ReNcell CX (cell line): ENCODE results near the gene CXCL10.

DNA sequence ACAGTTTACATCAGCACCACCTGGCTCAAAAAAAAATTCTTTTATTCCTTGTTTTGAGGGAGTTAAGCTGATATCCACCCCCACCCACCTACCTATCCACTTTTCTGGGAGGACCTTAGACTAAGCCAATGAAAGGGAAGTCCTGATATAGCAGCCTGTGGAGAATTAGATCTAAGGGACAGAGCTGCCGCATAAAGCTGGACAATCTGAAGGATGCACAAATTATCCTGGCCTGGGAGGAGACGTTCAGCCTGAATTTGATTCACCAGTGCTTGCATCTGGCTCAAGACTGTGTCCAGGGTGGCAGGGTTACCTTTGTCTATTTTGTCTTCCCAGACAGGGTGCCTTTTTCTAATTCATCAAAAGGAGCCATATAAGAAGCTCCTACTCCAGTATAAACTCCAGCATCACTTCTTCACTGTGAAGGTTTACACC lies 264.3 kb downstream of the RCHY1 start:
- PRO-cap, result no peak

DNA sequence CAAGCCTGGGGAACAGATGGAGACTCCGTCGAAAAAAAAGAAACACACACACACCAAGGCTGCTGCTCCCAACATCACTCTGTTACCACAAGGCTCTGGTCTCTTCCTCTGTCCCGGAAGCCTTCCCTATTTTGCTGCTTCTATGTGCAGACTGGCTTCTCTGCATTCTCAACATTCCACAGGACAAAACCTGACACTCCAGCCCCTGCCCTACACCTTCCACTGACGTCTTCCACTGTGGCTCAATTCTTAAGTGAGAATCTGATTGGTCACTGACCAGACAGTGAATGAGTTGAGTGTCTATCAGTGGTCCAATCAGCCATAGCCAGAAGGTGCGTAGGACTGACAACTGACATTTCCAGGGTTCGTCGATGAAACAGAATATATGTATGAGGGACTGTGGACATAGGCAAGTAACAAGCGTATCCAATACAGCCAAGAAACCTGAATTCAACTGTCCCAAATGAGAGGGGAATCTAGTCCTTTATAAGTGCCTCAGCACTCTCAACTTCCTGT lies 6.0 kb downstream of the ODAPH start:
- PRO-cap, result no peak

- PRO-cap, result no peak
Observed at GRCh38 chr4:75661158-75661795, 11.9 kb downstream of the G3BP2 start.

DNA sequence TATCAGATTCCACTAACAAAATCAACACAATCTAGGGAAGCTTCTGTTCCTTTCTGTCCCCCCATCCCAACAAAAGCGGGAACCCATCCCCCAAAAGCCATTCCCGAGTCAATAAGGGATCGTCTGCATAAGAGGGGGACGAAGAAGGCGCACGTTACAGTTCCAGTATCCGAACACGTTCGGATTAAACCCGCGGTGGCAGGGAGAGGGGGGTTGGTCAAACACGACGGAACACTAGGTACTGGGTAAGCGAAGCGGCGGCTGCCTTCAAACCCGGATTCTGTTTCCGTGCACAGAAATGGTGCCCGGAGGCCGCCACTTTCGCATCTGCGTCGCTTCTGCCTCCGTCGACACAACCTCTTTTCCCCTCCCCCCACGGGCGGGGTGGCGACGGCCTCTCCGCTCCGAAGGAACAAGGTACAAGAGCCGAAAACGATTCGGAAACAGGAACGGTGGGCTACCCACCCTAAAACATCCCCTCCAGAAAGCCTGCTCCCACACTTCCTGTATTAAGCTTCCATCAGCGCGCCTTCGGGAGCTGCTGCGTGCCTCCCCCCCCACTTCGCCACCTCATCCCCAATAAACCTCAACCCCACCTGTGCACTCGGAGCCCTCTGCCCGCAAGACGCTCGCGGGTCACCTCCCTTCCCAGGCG lies 736 bp downstream of the G3BP2 start:
- PRO-cap, result no peak

GRCh38 chr4:75989878-75990484 lies 764 bp downstream of the SDAD1 start:
- PRO-cap, result no peak

DNA sequence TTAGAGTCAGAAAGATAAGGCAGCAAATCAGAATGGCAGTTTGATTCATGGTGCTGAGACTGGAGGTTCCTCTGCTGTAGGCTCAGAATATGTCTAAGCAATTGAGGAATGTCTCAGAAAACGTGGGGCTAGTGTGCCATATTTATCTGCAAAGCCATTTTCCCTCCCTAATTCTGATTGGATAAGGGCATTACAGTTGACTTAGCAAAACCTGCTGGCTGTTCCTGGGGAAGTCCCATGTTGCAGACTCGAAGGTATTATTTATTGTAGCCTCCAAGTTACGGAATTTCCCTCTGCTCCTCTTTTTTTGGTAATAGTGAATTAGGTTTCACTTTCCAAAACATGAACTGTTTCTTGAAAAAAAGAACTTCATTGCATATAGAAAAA lies at the start of gene CXCL10:
CXCL10 (minus strand) TSS at position 115 of the 387 bp plus-strand sequence.
- PRO-cap, result no peak

DNA sequence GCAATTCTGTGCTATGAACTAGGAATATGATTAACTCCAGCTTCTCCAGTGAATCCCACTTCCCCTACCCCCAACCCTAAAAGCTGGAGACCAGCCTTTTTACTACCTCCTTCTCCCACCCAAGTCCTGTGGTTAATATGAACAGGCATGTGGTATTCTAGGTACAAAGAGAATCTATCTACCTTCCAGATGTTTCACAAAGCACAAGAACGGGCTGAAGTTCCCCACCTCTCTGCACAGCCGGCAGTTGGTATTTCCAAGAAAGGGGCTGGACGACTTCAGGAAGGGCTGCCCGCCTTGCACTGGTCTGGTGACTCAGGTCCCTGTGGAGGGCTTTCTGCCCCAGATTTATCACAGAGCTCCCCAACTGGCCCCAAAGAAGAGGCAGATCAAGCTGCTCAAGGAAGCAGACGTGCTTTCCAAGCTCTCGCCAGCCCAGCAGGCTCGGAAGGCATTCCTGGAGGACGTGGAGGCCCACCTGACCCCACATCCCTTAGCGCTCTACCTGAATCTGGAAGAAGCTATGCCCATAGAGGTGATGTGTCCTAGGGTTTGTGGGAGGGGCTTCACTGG lies 4.6 kb downstream of the FAM47E start:
- PRO-cap, result no peak

GRCh38 chr4:76277623-76278019 lies 26.1 kb downstream of the FAM47E start:
- PRO-cap, result no peak

DNA sequence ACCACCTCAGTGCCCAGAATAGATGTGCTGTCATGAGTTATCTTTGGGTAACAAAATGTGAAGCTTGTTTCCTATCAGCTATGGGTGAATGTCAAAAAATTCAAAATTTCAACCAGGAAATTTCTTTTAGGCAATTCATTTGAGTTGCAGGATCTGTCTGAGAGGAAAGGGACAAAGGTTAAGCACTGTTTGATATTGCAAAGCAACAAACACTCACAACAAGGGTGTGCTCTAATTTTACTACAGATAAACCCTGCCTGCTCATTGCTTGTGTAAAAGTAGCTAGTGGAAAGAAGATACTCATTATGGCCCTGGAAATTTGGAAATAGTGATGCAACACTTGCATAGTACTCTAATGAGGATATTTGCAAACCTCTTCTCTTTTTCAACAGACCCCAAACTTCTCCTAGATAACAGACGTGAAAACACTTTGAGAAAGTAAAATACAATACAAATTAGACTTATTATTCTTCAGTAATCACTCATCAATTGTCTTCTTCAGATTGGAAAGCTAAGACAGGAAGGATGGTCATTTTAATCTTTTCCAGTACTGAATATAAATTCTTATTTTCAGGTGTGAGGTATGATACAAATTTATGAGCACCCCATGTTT lies 27.1 kb downstream of the FAM47E start:
- PRO-cap, result no peak

DNA sequence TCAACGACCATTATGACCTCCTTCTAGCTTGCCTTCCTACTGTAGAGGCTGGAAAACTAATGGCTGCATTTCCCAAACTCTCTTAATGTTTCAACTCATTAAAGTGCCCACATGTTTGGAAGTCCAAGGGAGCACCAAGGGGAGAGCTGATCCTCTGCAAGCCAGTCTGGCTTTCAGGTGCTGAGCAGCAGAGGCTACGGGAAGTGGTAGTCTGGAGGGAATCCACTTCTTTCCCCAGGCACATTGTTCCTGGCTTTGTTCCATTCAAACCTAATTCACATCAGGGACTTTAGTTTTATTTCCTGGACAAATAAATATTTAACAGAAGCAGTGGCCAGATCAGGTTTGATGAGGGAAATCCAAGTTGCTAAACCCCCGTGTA lies 13.9 kb upstream of the STBD1 start:
- PRO-cap, result no peak

- PRO-cap, result no peak
Observed at GRCh38 chr4:76308459-76309040, 2.0 kb downstream of the STBD1 start.

- PRO-cap, result unidirectional peak, plus-strand start at chr4:76459537
Observed at GRCh38 chr4:76458761-76460082, 24.2 kb downstream of the SHROOM3 start.

- PRO-cap, result no peak
Observed at GRCh38 chr4:76526326-76527172, 91.5 kb downstream of the SHROOM3 start.

- PRO-cap, result no peak
Observed at GRCh38 chr4:76624001-76624833, 189.2 kb downstream of the SHROOM3 start.

DNA sequence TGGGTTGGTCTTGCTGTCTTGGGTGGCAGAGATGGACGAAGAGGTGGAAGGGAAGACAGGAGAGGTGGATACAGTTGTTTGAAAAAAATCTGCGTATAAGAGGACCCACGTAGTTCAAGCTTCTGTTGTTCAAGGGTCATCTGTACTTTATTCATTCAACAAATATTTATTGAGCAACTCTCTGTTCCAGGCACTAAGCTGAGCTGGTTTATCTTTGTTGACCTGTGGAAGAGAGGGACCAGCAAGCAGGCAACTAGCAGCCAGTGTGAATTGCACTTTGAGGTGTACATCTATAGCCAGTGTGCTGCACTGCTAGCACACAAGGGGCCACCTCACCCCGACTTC lies 191.4 kb downstream of the SOWAHB start:
- PRO-cap, result no peak

GRCh38 chr4:76781662-76782264 lies 116.2 kb downstream of the SOWAHB start:
- PRO-cap, result no peak

- PRO-cap, result unidirectional peak, plus-strand start at chr4:76831427
Observed at GRCh38 chr4:76831351-76832485, 66.2 kb downstream of the SOWAHB start.

- PRO-cap, result no peak
Observed at GRCh38 chr4:76897129-76897586, 786 bp downstream of the SOWAHB start.

DNA sequence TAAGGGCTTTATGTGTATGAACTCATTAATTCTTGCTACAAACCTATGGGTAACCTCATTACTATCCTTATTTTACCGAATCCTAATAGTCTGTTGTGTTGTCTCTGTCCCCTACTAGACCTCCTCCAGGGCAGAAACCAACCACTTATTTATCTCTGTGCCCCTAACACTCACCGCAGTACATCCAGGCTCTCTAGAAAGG lies 11.3 kb upstream of the SOWAHB start:
- PRO-cap, result no peak

DNA sequence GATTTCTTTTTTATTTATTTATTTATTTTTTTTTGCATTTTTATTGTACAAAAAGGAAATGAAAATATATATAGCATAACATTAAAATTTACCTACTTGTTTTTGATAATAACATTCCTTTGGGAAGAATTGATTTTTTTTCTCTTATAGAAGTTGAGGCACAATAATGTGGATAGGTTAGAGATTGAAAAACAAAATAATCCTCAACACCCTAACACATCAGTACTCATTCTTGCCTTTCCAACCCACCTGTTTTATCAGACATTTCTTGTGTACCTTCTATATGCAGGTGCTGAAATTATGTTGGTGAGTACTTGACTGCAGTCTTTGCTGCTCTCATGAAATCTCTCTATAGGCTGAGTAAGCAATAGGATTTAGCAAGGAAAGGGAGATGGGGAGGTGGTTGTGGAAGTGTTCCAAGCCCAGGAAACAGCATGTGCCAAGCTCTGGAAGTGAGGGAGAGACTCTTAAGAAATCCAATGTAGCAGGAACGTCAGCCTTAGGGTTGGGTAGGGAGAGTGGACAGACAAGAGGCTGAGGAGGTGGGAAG lies 5.5 kb downstream of the SEPTIN11 start:
- PRO-cap, result no peak